HL-60 (cell line): ENCODE results near the gene GEN1.

DNA sequence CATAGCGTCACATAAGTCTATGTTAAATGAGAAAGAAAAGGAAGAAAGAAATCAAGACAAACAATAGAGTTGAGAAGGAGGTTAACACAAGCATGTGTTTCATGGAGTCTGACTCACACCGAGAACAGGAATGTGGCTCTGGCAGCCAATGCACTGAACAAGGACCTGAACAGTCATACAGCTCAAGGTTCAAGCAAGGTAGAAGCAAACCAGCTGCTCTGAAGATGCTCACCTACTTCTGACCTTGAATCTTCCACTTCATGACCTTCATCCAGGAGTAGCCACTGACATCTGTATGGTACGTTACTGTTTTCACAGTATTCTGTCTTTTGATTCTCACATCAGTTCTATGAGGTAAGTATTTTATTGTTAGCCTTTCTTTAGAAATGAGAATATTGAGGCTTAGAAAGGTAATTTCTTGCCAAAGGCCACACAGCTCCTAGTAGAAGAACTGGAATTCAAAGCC, 36.1 kb upstream of the LPIN1 start:
- RRBS = no CpG with 5 or more reads among the region's 3 CpGs

- RRBS = 100% methylated on average over 1 of the region's 22 CpGs
These were observed 2.3 kb downstream of the LPIN1 start for GRCh38 chr2:11748433-11749490.

DNA sequence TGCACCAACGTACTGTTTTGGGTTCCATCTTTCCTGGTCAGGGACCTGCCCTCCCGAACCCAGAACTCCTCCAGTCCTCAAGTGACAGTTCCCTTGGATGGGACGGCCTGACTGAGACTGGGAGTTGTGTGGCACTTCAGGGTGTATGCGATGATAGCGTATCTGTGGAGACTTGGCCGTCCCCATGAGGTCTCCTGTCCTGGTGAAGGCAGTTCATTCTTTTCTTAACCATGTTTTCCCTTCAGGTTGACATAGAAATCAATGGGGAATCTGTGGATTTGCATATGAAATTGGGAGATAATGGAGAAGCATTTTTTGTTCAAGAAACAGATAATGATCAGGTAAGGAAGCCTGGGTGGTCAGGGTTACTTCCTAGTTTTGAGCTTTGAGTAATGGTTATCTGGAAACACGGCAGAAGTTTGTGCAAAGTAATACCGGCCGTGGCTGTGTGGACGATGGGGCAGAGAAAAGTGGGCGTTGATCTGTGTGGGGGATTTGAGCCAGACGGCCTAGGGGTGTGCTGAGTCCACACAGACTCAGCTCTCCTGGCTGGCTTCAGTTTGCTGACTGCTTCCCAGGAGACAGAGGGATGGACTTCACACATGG, 21.2 kb downstream of the LPIN1 start:
- RRBS = no CpG with 5 or more reads among the region's 12 CpGs

DNA sequence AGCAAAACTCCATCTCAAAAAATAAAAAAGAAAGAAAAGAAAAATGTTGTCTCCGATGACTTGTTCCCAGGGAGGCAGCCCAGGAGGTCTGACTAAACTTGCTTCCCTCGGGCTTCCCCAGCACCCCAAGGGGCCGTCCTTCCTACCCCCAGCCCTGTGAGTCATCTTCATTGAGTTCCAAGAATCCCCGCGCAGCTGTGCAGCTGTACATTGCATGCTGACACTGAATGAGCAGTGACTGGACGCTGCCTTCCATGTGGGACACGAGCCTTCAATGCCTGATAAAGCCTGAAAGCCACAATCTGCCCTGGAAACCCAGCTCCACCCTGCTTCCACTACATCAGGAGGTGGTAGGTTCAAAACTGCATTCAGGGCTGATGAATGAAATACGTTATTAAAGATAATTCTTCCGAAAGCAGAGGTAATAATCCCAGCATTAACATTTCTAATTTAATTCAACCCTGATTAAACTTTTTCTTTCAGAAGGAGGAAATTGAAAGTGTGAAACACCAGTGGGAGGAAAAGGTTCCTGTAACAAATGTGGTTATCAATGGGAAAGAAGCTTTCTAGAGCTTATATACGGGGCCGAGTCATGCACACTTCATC, 360.0 kb downstream of the LPIN1 start:
- RRBS = no CpG with 5 or more reads among the region's 11 CpGs

DNA sequence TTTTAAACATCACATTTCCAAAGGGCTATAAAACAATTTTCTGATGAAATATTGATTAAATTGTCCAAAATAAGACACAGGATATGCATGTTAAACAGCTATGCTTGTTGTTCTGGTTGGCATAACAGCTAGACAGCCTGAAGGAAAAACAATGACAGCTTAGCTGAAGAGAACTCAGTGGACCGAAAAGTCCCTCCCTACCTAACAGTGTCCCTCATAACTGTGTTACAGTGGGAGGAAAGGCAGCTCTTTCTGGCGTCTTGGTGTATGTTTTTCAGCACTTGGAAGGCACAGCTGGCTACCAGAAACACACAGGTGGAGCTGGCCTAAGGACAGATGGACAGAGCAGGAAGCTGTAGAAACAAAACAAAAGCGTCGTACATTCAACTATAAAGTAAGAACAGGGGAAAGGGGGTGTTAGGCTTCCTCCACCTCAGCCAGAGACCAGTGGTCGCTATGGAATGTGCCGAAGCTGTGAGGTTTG, 103.6 kb upstream of the TRIB2 start:
- RRBS = no CpG with 5 or more reads among the region's 6 CpGs

- RRBS = no CpG with 5 or more reads among the region's 4 CpGs
These were observed 108.0 kb downstream of the TRIB2 start for GRCh38 chr2:12824824-12824993.

DNA sequence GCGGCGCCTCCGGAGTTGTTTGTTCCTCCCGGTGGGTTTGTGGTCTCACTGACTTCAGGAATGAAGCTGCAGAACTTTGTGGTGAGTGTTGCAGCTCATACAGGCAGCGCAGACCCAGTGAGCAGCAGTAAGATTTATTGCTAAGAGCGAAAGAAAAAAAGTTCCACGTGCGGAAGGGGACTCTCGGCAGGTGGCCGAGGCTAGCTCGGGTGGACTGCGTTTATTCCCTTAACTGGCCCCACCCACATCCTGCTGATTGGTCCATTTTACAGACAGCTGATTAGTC, 240.3 kb downstream of the LRATD1 start:
- RRBS = no CpG with 5 or more reads among the region's 12 CpGs

DNA sequence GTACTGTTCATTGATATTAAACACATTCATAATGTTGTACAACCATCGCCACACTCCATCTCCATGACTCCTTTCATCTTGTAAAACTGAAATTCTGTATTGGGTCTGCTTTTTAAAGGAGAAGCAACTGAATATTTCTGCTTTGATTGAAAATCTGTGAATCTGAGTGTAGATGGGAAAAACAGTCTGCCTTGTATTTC, 99.5 kb downstream of the CYRIA start:
- RRBS = no CpG with 5 or more reads among the region's 1 CpG

GRCh38 chr2:16630174-16630945, 35.3 kb downstream of the CYRIA start:
- RRBS = no CpG with 5 or more reads among the region's 7 CpGs

GRCh38 chr2:16633478-16634426, 31.9 kb downstream of the CYRIA start:
- RRBS = no CpG with 5 or more reads among the region's 8 CpGs

DNA sequence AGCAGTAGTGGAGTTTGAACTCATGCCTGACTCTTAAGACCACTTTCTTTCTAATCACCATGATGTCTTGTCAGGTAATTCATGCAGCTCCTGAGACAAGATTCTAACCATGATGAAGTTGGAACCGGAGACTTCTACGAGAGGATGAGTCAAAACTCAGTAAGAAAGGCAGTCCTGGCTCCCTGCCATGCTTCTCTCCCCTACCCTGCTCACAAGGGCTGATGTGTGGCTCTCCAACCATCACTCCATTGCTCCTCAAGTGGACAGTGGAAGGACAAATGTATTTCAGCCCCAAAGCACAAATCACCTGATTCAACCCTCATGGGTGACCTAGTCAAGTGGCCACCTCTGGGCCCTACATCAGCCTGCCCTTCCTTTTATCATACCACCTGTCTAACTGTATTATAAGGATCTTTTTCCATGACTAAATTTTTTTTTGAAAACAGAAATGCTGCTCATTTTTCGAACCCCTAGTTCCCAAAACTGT, 3.1 kb downstream of the CYRIA start:
- RRBS = no CpG with 5 or more reads among the region's 3 CpGs

DNA sequence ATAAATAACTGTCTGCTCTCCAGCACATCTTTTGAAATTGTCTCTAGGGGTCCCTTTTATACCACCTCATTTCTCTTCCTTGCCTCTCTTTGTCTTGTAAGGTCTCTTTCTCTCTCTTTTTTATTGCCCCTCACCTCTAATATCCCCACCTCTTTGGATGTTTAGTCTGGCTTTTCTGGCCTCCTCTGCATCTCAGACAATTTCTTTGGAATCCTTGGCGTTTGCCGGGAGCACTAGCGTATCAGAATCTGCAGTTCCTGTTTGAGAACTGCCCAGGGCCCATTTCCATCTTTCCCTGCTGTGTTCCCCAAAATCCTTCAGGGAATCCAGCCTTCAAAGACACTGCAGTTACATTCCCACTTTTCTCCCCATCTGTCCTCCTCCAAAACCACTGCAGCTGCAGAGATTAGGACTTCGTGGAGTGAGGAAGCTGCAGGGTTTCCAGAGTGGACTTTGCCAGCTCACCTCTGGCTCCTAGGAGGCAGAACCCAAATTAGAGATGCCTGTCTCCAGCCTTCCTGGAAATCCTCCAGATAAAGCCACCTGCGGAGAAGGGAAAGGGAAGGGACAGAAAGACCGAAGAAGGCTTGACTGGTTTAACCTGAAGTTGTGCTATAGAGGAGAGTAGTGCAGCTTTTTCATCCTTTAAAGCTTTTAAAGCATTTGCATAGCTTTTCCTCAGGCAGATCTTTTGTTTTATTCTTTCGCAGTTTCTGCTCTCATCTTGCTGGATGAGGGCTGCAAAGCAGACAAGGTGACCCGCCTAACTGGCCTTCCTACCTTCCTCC, 2.7 kb downstream of the VSNL1 start:
- RRBS = no CpG with 5 or more reads among the region's 8 CpGs

GRCh38 chr2:17720887-17721336, 32.7 kb downstream of the SMC6 start:
- RRBS = no CpG with 5 or more reads among the region's 7 CpGs

GRCh38 chr2:17731352-17732077, 22.1 kb downstream of the SMC6 start:
- RRBS = no CpG with 5 or more reads among the region's 4 CpGs

- RRBS = 3% methylated on average over 45 of the region's 72 CpGs
These were observed at the start of gene GEN1 for GRCh38 chr2:17753604-17754365. GEN1 (plus strand) TSS chr2:17754138.

- RRBS = no CpG with 5 or more reads among the region's 11 CpGs
These were observed 9.9 kb downstream of the GEN1 start for GRCh38 chr2:17763554-17764485.

DNA sequence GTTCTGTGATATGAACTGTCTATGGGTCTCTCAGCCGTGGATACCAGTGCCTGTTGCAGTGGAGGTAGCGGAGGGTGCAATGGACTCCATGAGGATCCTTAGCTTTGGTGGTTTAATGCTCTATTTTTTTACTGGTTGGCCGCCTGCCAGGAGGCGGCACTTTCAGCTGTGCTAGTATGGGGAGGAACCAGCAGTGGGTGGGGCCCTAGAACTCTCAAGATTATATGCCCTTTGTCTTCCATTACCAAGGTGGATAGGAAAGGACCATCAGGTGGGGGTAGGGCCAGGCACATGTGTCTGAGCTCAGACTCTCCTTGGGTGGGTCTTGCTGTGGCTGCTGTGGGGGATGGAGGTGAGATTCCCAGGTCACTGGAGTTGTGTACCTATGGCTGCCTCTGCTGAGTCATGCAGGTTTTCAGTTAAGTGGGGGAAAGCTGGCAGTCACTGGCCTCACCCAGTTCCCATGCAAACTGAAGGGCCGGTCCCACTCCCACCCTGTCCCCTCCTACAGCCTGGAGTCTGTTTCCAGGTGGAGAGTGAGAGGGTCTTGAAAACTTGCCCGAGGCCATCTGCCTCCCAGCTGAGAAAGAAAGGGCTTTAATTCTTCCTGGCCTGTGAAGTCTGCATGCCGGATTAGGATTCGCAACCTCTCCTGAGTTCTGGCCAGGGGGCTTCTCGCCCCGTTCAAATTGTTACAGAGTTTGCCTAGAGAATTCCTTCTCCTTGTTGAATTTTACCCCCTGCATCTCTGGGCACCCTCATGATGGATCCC, 14.5 kb downstream of the KCNS3 start:
- RRBS = 100% methylated on average over 1 of the region's 10 CpGs

DNA sequence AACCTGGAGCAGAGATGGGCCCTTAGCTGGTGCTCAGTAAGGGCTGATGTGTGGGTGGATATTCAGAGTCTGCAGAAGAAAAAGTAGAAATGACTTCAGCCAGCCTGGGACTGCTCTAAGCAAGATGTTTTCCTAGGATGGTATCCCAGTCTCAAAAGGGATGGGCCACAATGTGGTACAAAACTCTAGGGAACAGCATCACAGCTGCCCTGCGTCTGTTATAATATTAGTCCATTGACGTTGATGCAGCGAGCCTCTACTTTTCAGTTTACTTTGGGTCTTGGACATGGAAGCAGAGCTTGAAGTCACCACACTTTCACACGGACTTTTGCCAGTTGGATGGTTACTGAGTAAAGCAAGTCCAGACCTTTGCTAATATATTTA, 105.8 kb downstream of the RDH14 start:
- RRBS = no CpG with 5 or more reads among the region's 4 CpGs

DNA sequence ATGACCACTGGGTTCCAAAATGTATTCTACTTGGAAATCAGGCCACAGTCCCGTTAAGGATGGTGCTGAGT, 1.0 kb downstream of the RDH14 start:
- RRBS = no CpG with 5 or more reads among the region's 1 CpG